Measurements from ENCODE around the genes ASMTL, CD99 and ARSH.

DNA sequence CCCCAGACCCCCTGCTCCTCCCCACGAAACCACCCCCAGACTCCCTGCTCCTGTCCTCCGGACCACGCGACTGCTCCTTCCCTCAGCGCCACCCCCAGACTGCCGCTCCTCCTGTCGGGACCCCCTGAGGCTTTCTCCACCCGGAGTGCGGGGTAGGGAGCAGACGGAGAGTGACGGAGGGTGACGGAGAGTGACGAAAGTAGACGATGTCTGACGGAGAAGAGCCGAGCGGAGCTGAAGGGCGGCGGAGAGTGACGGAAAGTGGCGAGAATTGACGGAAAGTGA is 267.3 kb upstream of the PLCXD1 start:
- PRO-cap = no peak
- RRBS = 91% methylated on average over 6 of the region's 22 CpGs

GRCh38 chrX:262515-263040 is 18.6 kb upstream of the PLCXD1 start:
- PRO-cap = no peak
- RRBS = no CpG with 5 or more reads among the region's 7 CpGs

GRCh38 chrX:311315-311985 is 7.1 kb downstream of the GTPBP6 start:
- PRO-cap = no peak
- RRBS = no CpG with 5 or more reads among the region's 58 CpGs

DNA sequence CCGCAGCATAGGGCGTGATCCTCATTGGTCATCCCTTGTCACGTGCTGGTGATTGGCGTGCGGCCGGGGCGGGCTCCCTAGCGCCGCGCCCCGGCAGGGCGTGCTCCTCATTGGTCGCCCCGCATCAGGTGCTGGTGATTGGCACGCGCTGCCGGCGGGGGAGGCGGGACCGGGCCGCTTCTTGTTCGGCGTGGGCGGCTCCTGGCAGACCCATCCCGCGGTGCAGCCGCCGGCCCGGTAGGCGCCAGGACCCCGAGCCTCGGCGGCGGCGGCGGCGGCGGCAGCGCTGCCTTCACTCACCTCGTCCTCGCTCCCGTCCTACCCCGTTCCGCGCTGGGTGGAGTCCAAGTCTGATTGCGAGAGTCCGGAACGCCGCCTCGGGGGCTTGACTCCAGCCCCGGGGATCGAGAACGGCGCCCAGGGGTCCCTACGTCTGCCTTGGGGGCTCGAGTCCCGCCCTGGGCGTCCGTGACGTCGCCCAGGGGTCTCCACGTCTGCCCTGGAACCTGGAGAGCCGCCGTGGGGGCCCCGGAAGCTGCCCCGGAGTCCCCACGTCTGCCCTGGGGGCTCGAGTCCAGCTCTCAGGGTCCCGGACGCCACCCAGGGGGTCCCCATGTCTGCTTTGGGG is 498 bp upstream of the GTPBP6 start:
- PRO-cap = bidirectional peak, plus-strand start at position 213 of the sequence, minus-strand start outside the sequence
- RRBS = no CpG with 5 or more reads among the region's 70 CpGs

DNA sequence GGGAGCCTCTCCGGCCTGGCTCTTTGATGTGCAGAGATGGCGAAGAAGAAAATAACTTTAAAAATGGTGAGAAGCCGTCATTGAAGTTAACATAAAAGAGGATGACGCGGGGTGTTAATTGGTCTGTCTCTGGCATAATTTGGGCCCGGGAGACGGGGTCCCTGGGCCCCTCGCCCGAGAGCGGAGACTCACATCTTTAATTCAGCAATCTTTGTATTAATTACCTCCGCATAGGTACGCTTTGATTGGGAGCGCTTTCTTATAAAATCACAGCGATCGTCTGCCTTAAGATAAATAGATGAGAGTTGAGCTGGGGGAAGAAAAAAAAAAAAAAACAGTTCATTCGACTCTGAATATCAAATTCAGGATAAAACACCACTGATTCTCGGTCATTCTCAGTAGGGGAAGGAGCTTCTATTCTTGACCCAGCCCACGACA is 48.5 kb upstream of the PPP2R3B start:
- PRO-cap = no peak
- RRBS = no CpG with 5 or more reads among the region's 18 CpGs

- PRO-cap = no peak
- RRBS = 60% methylated on average over 9 of the region's 26 CpGs
These were observed 110.6 kb upstream of the PPP2R3B start for GRCh38 chrX:497260-497696.

DNA sequence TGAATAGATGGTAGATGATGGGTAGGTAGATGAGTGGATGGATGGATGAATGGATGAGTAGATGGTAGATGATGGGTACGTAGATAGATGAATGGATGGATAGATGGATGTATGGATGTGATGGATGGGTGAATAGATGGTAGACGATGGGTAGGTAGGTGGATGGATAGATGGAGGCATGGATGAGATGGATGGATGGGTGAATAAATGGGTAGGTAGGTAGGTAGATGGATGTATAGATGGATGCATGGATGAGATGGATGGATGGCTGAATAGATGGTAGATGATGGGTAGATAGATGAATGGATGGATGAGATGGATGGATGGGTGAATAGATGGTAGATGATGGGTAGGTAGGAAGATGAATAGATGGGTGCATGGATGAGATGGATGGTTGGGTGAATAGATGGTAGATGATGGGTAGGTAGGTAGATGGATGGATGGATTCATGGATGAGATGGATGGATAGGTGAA is 14.0 kb upstream of the SLC25A6 start:
- PRO-cap = no peak
- RRBS = no CpG with 5 or more reads among the region's 2 CpGs

GRCh38 chrX:1452740-1453836 is at the start of gene ASMTL:
Gene ASMTL (minus strand): TSS chrX:1452909.
- PRO-cap = unidirectional peak, minus-strand start at chrX:1452806; unidirectional peak, minus-strand start at chrX:1452875; bidirectional peak, plus-strand start at chrX:1453466, minus-strand start at chrX:1453249
- RRBS = 2% methylated on average over 22 of the region's 104 CpGs

- PRO-cap = no peak
- RRBS = 86% methylated on average over 4 of the region's 40 CpGs
These were observed 29.5 kb downstream of the P2RY8 start for GRCh38 chrX:1507310-1508113.

DNA sequence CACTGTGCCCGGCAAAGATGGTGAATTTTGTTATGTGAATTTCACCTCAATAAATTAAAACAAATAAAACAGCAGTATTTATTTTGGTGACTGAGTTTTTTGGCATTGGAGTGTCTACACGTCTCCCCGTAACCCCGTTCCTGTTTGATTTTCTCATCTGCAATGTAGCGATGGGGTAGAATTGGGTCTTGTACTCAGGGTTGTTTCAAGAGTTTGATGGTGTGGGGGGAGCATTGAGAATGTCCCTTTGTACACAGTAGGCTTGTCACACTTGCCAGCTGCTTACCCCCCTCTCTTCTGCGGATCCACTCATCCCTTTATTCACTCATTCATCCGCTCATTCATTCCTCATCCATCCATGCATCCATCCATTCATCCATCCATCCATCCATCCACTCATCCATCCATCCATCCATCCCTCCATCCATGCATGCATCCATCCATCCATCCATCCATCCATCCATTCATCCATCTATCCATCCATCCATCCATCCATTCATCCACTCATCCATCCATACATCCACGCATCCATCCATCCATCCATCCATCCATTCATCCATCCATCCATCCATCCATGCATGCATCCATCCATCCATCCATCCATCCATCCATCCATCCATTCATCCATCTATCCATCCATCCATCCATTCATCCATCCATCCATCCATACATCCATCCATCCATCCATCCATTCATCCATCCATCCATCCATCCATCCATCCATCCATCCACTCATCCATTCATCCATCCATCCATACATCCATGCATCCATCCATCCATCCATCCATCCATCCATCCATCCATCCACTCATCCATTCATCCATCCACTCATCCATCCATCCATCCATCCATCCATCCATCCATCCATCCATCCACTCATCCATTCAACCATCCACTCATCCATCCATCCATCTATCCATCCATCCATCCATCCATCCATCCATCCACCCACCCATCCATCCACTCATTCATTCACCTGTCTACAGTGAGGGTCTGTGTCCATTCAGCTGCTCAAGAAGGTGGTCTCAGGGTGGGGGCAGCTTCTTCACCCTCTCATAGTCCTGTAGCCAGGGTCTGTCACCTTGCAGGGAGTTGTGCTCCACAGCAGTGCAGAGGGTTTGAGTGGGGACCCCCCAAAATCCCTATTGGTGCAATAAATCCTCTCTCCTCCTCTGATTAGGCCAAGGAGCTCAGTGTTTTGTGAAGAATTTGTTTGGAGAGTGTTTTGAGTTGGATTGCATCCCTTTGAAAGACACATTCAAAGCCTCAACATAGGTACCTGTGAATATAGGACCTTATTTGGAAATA is 12.6 kb downstream of the P2RY8 start:
- PRO-cap = no peak
- RRBS = no CpG with 5 or more reads among the region's 8 CpGs

DNA sequence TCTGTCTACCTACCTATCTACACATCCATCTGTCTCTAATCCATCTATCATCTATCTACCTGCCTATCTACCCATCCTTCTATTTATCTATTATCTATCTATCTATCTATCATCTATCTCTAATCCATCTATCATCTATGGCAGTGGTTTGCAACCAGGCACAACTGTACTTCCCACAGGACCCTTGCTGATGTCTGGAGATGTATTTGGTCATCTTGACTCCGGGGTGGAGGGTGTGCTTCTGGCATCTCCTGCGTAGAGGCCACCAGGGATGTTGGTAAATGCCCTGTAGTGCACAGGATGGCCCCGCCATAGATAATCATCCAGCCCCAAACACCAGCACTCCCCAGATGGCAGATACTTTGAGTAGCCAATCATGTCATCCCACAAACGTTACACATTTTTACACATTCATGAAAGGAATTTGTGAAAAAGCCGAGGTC is 306.7 kb downstream of the DHRSX start:
- PRO-cap = no peak
- RRBS = no CpG with 5 or more reads among the region's 5 CpGs

DNA sequence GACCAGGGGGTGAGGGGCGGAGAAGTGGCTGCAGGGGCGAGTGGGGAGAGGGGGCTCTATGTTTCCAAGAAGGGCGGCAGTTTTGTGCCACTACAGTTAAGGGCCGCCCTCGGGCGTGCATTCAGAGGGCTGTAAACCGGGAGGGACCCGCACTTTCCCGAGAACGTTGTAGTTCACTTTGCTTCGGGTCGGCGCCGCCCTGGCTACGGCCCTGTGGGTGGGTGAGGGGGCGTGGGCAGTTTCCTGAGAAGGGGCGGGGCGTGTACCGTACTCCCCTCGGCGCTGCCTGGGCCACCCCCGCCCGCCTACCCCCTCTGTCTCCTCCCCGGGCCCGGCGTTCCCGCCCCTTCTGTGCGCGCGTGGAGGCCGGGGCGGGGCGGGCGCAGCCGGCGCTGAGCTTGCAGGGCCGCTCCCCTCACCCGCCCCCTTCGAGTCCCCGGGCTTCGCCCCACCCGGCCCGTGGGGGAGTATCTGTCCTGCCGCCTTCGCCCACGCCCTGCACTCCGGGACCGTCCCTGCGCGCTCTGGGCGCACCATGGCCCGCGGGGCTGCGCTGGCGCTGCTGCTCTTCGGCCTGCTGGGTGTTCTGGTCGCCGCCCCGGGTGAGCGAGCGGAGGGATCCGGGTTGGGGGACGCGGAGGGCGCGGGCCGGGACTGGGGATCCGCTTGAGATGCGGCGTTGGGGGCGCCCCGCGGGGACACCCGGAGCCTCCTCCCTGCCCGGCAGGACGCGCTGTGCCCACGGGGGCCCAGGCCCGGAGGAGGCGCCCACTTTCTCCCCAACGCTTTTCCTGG is at the start of gene CD99:
Gene CD99 (plus strand): TSS at position 470 of the 795 bp plus-strand sequence.
- PRO-cap = bidirectional peak, plus-strand start at position 501 of the sequence, minus-strand start at position 207 of the sequence
- RRBS = under 1% methylated on average over 26 of the region's 81 CpGs

DNA sequence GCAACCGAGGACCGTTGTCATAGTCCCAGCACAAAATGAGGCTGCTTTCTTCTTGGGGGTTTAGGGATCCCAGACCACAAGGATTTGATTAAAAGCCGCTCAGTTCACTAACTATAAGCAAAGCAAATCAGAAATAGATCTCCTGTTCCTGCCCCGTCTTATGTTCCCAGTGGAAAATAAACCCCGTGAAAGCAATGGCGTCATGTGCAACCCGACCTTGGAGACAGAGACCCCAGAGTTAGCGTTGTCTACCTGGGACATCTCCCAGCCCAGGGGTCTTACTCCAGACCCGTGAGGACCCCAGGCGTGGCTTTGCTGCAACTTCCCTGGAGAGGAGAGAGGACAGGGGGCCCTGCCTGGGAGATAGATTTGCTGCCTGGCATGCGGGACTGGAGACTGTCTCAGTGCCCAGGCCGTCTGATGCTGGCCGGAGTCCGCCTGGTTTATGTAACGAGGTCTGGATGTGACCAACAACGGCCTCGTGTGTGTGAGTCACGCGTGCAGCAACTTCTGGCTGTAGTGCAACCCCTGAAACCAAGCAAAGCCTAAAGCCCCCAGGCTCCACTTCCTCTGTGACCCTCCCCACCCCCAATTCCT is 15.6 kb downstream of the XG start:
- PRO-cap = no peak
- RRBS = no CpG with 5 or more reads among the region's 19 CpGs

GRCh38 chrX:2894530-2895360 is 34.4 kb downstream of the ARSD start:
- PRO-cap = no peak
- RRBS = no CpG with 5 or more reads among the region's 17 CpGs

GRCh38 chrX:3006184-3006707 is at the start of gene ARSH:
Gene ARSH (plus strand): TSS chrX:3006546.
- PRO-cap = no peak
- RRBS = no CpG with 5 or more reads among the region's 9 CpGs

- PRO-cap = no peak
- RRBS = no CpG with 5 or more reads among the region's 8 CpGs
These were observed 25.3 kb downstream of the MXRA5 start for GRCh38 chrX:3320879-3321750.

DNA sequence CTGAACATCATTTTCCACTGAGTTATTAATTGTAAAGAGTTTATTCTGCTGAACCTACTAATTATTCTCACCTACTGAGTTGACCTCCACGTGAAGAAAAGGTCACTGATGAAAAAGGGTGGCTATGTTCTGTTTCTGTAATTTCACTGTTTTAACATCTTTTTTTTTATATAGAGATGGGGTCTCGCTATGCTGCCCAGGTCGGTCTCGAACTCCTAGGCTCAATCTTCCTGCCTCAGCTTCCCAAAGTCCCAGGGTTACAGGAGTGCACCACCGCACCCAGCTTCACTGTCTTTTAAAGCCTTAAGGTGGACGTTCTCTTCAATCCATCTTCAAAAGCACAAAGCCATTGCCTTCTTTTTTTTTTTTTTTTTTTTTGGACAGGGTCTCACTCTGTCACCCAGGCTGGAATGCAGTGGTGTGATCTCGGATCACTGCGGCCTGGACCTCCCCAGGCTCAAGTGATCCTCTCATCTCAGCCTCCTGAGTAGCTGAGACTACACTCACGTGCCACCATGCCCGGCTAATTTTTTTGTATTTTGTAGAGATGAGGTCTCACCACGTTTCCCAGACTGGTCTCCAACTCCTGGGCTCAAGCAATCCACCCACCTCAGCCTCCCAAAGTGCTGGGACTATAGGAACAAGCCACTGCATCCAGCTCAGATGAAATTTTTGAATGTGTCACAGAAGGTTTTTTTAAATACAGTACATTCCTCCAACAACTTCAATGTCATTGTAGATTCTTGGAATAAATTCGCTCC is 105.7 kb downstream of the PRKX start:
- PRO-cap = no peak
- RRBS = no CpG with 5 or more reads among the region's 12 CpGs

DNA sequence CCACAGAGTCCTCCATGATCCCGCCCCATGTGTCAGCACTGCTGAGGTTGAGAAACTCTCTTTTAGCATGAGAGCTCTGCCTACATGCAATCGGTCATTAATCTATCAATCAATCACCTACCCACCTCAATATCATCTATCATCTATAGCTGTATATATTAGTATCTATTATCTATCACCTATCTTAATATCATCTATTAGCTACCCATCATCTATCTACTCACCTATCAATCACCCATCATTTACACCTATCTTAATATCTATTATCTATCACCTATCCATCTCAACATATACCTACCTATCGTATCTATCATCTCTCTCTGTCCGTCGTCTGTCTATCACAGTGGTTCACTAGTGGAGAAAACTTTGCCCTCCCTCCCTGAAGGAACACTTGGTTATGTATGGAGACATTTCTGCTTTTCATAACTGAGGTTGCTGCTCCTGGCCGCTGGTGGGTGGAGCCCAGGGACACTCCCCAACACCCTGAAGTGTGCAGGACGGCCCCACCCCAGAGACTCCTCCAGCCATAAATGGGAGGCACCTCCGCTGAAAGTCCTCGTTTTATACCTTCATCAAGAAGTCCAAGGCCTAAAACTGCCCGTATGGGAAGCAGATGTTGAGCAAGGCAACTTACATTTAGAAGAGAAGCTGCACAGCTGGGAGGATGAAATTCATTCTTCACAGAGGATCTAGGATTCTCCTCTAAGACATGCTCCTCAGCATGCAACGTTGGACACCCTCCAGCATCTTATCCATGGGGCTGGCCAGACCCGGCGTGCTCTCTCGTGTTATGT is 43.7 kb downstream of the PRKX start:
- PRO-cap = no peak
- RRBS = no CpG with 5 or more reads among the region's 14 CpGs

- PRO-cap = no peak
- RRBS = no CpG with 5 or more reads among the region's 5 CpGs
These were observed 770.8 kb upstream of the PRKX start for GRCh38 chrX:4484125-4484762.

DNA sequence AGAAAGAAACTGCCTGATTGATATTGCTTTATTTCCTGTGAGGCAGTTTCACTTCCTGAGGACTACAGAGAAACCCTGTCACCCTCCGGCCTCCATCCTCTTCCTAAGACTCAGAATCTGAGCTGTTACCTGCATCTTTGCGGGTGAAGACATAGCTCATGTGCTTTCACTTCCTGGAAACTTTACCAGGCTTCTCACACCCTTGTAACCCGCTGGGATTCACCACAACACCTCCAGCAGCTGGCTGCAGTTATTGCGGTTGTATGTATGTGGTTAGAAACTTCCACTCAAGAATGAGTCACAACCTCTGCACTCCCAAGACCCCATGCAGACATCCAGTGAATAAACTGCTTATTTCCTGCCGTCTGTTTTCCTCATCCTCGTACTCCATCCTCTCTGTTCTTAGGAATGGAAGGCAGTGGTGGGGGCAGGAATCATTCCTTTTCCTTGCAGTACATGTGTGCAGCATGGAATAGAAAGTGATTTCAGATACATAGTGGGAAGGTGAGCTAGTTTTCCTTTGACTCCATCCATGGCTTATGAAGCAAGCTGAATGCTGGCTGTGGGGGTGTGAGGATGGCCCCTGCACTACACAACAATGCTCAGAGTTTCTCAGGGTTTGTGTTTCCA is 63.4 kb upstream of the STS start:
- PRO-cap = no peak
- RRBS = no CpG with 5 or more reads among the region's 6 CpGs